ENCODE data around the gene USP34.

- RRBS = no CpG with 5 or more reads among the region's 4 CpGs
Observed at GRCh38 chr2:58539952-58540444, 298.9 kb upstream of the FANCL start.

DNA sequence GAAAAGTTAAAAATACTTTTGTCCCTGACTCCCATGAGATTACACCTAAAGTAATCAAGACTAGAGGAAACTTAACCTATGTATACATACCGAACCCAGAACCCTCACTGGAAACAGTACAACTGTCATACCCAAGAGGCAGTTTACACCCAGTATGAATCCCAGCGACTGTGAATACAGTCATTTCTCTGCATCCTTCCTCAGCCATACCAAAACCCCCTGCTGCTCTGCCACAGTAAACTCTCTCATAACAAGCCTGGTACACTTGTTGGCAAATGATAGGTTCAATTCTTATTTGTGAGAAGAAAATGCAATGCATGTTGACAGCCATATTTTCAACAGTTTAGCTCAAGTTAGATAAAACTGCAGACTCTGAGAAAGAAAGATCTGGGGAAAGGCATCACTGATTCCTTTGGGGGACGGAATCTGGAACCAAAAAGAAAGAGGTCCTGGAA, 252.4 kb downstream of the BCL11A start:
- RRBS = no CpG with 5 or more reads among the region's 3 CpGs

- RRBS = no CpG with 5 or more reads among the region's 6 CpGs
Observed at GRCh38 chr2:60350787-60351340, 202.6 kb downstream of the BCL11A start.

DNA sequence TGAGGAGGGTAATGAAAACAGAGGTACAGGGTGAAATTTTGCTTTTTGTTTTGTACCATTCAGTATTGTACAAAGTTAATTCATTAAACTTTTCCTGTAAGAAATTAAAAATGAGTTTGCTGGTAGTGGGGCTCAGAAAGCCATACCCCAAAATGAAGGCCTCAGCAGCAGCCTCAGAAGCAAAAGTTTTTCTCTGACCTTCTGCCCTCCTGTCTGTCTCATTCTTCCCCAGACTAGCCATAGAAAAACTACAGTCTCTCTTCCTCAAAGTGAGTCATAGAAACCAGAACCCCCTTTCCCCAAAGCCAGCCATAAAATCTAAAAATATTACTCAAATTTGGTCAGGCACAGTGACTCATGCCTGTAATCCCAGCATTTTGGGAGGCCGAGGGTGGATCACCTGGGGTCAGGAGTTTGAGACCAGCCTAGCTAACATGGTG, 5.3 kb upstream of the PEX13 start:
- RRBS = no CpG with 5 or more reads among the region's 1 CpG

- RRBS = under 1% methylated on average over 9 of the region's 21 CpGs
Observed at GRCh38 chr2:61065481-61065829, 216 bp upstream of the SANBR start.

DNA sequence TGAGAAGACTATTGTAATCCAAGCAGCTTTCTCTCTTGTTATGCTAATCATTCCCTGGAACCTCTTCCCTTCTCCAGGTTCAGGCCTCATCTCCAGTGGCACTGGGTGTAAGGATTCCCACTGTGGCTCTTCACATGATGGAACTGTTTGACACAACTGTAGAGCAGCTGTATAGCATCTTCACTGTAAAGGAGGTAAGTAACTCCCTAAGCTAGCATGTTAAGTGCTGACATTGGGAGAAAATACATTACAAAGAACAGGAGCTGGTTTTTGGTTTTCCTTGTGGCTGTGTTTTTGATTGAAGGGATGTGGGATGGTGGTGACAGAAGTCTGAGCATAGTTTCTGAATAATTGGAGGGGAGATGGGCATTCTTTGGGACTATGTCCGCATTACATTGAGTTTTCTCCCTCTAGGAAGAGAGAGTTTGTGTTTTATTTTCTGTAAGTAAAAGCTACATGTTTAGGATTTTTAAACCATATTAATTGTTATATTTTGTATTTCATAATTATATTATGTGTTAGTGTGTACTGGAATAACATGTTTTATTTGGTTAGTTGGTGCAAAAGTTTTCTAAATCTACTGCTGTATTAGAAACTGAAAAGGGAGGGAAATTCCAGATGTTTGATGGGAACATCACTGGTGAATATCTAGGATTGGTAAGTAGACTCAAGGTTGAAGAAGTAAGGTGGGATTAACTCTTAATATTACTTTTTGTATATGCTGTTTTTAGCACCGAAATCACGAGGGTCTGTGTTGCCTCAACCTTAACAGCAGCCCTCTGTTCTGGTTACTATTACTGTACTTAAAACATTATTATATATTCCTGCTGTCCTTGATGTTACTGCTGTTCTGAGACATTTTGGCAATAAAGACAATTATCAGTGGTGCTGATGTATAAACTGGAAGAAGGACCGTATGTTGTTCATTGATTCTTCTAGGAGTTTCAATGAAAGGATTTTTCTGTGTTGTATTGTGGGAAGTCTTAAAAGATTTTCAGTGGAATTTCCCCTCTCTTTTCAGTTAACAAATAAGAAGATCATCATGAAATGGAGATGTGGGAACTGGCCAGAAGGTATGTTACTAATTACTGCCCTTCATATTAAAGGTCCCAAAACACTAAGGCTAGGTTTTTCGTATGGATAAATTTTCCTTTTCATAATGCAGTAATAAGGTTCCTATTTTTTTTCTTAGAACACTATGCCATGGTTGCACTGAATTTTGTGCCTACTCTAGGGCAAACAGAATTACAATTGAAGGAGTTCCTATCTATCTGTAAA, 23.9 kb downstream of the C2orf74 start:
- RRBS = no CpG with 5 or more reads among the region's 5 CpGs

- RRBS = no CpG with 5 or more reads among the region's 1 CpG
Observed at GRCh38 chr2:61186703-61186992, 24.7 kb downstream of the C2orf74 start.

GRCh38 chr2:61314353-61314786, 152.4 kb downstream of the C2orf74 start:
- RRBS = no CpG with 5 or more reads among the region's 2 CpGs

GRCh38 chr2:61470975-61471883, at the start of gene USP34:
TSS of gene USP34 (minus strand) at chr2:61471087.
- RRBS = under 1% methylated on average over 34 of the region's 90 CpGs

DNA sequence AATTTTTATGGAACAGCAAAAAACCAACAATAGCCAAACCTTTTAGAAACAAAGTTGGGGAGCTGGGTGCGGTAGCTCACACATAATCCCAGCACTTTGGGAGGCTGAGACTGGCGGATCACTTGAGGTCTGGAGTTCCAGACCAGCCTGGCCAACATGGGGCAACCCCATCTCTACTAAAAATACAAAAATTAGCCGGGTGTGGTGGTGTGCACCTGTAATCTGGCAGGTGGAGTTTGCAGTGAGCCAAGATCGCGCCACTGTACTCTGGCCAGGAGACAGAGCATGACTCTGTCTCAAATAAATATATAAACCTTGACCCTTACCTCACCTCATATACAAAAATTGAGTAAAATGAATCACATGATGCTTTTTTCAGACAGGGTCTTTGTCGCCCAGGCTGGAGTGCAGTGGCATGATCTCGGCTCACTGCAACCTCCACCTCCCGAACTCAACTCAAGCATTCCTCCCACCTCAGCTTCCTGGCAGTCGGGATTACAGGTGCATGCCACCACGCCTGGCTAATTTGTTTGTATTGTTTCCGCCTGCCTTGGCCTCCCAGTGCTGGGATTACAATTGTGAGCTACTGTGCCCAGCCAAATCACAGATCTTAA, 25.3 kb downstream of the XPO1 start:
- RRBS = no CpG with 5 or more reads among the region's 11 CpGs

DNA sequence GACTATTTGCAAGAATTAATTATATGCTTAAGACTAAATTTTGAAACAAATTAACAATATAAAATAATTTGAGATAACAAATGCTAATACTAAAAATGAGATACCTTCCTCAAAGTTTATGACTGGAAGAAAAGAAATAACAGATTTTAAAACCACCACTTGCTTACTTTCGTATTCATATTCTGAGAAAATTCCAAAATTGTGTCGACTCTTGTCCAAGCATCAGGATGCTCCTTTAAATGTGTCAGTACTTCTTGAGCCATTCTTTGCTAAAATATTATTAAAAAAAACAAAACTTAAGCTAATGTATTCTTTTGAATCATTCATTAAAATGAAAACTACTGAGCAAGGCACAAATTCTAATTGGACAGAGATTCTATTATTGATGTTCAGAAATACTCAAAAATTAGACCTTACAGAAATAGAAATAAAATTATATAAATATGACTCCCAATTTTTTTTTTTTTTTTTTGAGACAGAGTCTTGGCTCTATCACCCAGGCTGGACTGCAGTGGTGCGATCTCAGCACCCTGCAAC, 11.8 kb downstream of the XPO1 start:
- RRBS = no CpG with 5 or more reads among the region's 3 CpGs

DNA sequence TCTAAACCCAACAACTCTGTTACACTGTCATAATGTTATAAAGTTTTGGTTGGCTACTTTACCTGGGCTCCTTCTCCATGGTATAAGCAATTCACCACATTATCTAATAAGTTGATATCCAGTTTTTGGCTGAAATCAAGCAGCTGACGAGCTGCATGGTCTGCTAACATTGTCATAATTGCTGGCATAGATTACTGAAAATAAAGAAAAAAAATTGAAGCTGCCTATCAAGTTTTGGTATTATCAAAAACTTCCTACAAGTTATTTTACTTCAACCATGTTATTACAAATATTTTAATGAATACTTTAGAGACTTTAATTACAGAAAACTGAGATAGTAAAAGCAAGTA, 4.5 kb downstream of the XPO1 start:
- RRBS = no CpG with 5 or more reads among the region's 1 CpG

- RRBS = no CpG with 5 or more reads among the region's 7 CpGs
Observed at GRCh38 chr2:61713335-61714042, 140.4 kb downstream of the FAM161A start.

GRCh38 chr2:61854336-61855303, 760 bp upstream of the FAM161A start:
- RRBS = no CpG with 5 or more reads among the region's 36 CpGs

- RRBS = no CpG with 5 or more reads among the region's 10 CpGs
Observed at GRCh38 chr2:61971111-61971805, 65.8 kb downstream of the COMMD1 start.

DNA sequence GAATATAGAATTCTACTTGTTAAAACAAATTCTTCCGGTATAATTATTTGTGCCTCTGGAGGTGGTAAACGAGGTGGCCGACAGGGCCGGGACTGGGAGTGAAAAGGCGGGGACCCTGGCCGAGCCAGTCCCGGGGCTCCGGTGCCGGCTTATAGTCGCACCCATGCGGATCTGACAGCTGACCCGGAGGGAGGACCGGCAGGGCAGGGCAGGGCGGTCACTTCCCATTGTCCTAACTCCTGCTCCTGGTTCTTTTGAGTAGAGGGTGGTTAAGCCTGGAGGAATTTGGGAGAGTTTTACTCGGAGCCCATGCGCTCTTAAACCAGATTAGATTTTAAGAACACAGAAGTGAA, 1.7 kb downstream of the B3GNT2 start:
- RRBS = under 1% methylated on average over 6 of the region's 16 CpGs

GRCh38 chr2:62415611-62415924, 90.4 kb downstream of the TMEM17 start:
- RRBS = no CpG with 5 or more reads among the region's 2 CpGs

GRCh38 chr2:62506725-62506879, 607 bp upstream of the TMEM17 start:
- RRBS = no CpG with 5 or more reads among the region's 2 CpGs

GRCh38 chr2:62570272-62570920, 64.4 kb upstream of the TMEM17 start:
- RRBS = no CpG with 5 or more reads among the region's 19 CpGs

- RRBS = no CpG with 5 or more reads among the region's 3 CpGs
Observed at GRCh38 chr2:62698482-62699059, 6.9 kb upstream of the EHBP1 start.

Data from AG09319 (cell line).